Skin of body (tissue), 2 donors: ENCODE measurements around the genes CC2D1A and CCDC105.

DNA sequence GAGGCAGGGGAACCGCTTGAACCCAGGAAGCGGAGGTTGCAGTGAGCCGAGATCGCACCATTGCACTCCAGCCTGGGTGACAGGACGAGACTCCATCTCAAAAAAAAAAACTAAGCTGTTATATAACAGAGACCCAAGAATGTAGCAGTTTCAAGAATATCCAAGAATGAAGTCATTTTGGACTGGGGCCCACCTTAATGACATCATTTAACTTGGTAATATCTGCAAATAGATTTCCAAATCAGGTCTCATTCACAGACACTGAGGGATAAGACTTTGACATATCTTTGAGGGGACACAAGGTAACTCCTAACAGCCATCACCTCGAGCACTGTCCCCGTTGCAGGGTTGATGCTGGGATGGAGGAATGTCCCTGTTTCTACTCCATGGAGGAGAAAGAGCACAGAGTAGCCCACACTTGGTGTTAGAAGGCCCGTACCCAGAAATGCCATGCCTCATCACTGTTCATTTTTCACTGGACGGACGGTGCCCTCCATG is 19.8 kb upstream of the YJU2B start:
- RAMPAGE, long total RNA: no peak

- RAMPAGE, long total RNA: no peak
These were observed 7.2 kb downstream of the YJU2B start for GRCh38 chr19:13755003-13755275.

DNA sequence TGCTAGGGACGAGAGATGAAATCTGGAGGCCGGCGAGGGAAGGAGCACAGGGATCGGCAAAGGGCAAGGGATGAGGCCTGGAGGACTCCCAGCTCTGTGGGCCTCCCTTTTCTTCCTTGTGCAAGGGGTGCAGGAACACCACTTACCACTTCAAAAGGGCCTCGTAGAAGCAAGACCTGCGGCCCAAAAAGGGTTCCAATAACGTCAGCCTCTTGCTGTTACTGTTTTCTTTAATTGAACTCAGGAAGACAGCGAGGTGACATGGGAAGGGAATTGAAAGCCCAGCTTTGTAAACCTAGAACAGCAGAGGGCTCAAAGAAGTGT is 651 bp downstream of the C19orf53 start:
- RAMPAGE, long total RNA: no peak

DNA sequence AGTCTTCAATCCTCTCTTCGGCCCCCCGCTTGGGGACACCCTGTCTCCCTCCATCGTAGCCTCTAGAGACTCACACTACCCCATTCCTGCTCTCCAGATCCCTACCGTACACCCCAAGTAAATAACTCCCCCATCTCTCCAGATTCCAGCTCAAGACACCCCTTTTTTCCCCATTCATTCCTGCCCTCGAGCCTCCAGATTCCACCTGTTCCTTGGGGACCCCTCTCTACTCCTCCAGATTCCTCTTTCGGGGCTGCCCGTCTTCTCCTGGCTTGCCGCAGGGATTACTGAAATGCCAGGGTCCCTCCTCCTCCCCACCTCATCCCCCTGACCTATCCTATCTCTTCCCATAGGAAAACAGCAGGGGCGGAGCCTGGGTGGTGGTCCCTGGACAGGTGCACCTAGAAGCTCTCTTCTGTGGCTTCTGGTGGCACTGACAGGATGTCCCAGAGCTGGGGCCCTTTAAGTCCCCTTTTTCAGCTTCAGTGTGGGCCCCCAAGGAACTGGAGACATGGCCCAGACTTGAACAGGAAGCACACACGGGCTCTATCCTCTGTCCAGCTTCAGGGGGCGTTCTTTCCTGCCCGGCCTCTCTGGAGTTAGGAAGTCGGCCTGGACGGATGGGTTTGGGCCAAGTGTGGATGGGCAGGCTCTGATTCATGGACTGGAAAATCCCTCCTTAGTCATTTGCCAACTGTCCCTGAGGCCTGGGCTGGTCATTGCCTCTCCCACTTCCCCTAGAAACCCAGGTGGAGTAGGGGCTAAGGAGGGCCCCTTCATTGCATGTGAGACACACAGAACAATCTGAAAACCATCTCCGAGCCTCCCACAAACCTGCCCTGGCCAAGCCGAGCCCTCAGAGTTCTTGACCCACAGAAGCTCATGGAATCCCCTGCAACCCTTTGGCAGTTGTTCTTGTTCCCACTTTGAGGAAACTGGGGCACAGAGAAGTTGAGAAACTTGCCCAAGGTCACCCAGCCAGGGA is 1.3 kb downstream of the ZSWIM4 start:
- RAMPAGE, long total RNA: no peak

- RAMPAGE, long total RNA: no peak
These were observed 31.2 kb upstream of the NANOS3 start for GRCh38 chr19:13845706-13846189.

- RAMPAGE, long total RNA: no peak
These were observed at the start of gene CC2D1A for GRCh38 chr19:13905820-13907060. Gene CC2D1A (plus strand): TSS chr19:13906201.

- RAMPAGE, long total RNA: no peak
These were observed 8.9 kb downstream of the DCAF15 start for GRCh38 chr19:13960922-13961828.

GRCh38 chr19:13993482-13994102 is 12.5 kb downstream of the RFX1 start:
- RAMPAGE, long total RNA: no peak

DNA sequence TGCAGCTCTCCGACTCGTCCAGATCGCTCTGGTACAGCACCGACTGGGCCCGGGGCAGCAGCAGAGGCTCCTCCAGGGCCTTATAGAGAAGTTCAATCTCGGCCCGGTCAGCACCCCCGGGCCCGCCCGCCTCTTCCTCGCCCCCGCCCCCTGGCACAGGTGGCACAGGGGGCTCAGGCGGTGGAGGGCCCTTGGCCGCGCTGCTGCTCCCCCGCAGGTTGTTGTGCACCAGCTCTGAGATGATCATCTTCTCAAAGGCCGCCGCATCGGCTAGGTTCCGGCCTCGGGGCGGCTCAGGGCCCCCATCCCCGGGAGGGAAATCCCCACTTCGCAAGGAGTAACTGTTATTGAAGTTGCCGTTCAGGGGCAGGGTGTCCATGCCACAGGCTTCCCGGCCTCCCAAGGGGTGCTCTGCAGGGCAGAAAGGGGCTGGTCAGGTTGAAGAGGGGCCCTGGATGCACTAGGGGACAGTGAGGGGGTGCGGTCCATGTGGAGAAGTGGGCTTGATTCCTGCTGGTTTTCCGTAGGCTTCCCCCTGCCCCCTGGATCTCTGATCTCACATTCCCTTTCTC is 14.9 kb upstream of the ASF1B start:
- RAMPAGE, long total RNA: no peak

DNA sequence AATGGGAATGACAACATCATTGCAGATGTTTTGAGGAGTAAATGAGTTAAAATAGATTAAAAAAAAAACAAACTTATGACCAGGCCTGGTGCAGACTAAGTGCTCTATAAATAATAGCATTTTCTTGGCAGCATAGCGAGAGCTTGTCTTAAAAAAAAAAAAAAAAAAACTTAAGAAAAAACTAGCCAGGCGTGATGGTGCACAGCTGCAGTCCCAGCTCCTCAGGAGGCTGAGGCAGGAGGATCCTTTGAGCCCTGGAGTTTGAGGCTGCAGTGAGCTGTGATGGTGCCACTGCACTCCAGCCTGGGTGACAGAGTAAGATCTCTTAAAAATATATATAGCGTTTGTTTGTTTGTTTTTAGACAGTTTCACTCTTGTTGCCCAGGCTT is 1.5 kb upstream of the ADGRE5 start:
- RAMPAGE, long total RNA: no peak

GRCh38 chr19:14393199-14393895 is 12.1 kb downstream of the ADGRE5 start:
- RAMPAGE, long total RNA: no peak

DNA sequence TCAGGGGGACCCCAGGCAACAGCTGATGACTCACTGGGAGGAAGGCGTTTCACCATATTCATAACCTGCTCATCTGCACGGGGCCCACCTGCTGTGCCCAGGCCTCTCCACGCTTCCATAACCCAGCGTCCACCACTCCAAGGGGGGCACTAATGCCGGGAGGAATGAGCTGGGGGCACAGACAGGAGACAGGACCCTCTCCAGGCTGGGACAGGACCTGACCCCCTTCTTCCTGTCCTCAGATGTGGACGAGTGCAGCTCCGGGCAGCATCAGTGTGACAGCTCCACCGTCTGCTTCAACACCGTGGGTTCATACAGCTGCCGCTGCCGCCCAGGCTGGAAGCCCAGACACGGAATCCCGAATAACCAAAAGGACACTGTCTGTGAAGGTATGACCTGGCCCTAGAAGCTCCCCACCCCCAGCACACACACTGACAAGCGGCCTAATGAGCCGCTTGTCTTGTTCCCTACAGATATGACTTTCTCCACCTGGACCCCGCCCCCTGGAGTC is 16.2 kb downstream of the ADGRE5 start:
- RAMPAGE, long total RNA: no peak

GRCh38 chr19:14497053-14497995 is 1.4 kb upstream of the GIPC1 start:
- RAMPAGE, long total RNA: no peak

GRCh38 chr19:14514059-14514457 is 4.1 kb downstream of the DNAJB1 start:
- RAMPAGE, long total RNA: no peak

- RAMPAGE, long total RNA: no peak
These were observed 13.3 kb downstream of the TECR start for GRCh38 chr19:14542391-14543442.

- RAMPAGE, long total RNA: no peak
These were observed 24.8 kb downstream of the ZNF333 start for GRCh38 chr19:14714741-14715047.

DNA sequence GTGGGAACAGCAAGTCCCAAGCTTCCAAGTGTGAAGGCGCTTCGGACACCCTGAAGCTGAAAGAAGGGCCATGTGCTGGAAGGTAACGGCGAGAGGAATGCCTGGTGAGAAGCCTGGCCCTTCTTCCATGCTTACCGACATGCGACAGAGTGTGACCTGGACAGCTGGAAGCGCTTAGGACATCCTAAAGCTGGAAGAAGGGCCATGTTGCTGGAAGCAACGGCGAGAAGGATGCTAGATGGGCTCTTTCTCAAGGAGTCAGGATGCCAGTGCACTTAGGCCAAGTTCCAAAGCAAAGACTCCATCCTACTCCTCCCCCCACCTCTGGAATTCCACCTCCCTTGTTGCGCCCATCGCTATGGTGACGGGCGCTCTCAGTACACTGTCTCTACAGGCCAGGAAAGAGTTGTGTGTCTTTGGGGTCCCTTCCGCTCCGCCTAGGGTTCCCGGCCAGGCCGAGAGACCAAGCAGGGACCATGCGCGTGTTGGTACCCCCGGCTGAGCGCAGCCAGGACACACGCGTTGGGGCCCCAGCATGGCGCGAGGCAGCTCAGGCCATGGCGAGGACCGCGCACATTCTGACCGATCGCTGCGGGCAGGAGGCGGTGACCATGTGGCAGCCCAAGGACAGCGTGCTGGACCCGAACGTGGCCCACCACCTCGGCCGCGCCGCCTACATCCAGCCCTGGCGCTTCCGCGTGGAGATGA is at the start of gene CCDC105:
TSS of gene CCDC105 (plus strand) at position 377 of the 708 bp plus-strand sequence.
- RAMPAGE, long total RNA: no peak

DNA sequence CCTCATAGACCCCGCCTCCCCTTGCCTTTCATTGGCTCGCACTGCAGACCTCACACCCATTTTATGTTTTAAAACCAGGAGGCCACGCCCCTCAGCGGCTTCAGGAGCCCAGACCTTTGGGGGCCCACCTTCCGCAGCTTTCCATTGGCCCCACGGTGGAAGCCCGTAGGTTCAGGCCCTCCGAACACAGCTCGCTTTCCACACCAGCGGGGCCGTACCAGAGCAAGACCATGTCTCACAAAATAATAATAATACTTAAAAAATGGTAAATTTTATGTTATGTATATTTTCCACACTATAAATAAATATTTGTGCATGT is 222 bp upstream of the ILVBL start:
- RAMPAGE, long total RNA: no peak

DNA sequence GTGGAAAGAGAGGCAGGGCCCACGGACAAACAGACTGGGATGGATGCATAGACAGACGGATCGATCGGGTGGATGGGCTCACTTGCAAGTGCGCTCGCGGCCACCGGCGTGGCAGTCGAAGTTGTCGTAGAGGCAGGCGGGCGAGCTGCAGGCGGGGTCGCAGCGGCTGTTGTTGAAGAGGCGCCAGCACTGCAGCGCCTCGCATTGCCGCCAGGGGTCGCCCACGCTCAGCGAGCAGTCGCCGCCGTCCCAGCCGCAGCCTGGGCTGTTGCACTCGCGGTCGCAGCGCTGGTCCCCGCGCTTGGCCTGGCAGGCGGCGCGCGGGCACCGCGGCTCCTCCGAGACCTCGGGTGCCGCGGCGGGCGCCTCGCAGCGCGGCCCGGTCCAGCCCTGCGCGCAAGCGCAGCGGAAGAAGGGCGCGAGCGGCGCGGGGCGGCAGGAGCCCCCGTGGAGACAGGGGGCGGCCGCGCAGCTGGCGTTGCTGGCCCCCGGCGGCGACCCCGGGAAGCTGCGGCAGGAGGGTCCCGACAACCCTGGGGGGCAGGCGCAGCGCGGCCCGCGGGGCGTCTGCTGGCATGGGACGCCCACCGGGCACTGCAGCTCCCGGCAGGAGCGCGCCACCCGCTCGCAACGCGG is 23.2 kb downstream of the NOTCH3 start:
- RAMPAGE, long total RNA: no peak

DNA sequence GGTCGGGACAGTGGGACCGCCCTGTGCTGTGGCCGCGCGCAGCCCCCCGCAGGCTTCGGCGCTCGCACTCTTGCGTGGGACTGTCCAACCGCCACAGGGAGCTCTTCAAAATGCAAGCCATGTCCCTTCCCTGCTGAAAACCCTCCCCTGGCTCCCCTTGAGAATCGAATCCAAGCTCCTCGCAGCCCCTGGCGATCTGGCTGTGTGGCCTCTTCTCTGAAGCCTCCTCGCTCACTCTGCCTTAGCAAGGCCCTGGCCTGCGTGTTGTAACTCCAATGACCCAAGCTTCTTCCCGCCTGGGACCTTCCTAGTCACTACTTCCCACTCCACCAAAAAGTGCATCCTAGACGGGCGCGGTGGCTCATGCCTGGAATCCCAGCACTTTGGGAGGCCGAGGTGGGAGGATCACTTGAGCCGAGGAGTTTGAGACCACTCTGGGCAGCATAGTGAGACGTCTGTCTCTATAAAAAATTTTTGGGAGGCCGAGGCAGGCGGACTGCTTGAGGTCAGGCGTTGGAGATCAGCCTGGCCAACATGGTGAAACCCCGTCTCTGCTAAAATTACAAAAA is 8.2 kb downstream of the EPHX3 start:
- RAMPAGE, long total RNA: no peak